Temporal lobe (tissue), 2 donors: ENCODE measurements around the gene BECN2.

DNA sequence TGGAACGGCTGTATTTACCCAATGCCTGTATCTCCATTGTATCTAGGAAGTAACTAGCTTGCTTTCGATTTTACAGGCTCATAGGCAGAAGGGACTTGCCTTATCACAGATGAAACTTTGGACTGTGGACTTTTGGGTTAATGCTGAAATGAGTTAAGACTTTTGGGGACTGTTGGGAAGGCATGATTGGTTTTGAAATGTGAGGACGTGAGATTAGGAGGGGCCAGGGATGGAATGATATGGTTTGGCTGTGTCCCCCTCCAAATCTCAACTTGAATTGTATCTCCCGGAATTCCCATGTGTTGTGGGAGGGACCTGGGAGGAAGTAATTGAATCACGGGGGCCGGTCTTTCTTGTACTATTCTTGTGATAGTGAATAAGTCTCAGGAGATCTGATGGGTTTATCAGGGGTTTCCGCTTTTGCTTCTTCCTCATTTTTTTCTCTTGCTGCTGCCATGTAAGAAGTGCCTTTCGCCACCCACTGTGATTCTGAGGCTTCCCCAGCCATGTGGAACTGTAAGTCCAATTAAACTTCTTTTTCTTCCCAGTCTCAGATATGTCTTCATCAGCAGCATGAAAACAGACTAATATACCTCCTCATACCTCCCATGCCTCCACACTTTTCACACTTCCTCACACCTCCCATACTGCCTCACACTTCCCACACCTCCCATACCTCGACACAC, 21.0 kb downstream of the GPR137B start:
- RAMPAGE, long total RNA: no peak

DNA sequence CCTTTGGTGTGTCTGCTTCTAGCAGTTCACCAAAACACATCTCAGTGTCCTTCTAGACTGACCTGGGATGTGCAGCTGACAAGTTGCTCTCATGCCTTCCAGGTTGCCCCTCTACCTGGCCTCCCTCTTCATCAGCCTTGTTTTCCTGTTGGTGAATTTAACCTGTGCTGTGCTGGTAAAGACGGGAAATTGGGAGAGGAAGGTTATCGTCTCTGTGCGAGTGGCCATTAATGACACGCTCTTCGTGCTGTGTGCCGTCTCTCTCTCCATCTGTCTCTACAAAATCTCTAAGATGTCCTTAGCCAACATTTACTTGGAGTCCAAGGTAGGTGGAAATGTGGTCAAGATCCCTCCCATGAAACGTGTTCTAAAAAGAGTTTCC, 36.0 kb downstream of the GPR137B start:
- RAMPAGE, long total RNA: no peak

- RAMPAGE, long total RNA: no peak
Observed at GRCh38 chr1:236502919-236503671, 20.7 kb upstream of the LGALS8 start.

DNA sequence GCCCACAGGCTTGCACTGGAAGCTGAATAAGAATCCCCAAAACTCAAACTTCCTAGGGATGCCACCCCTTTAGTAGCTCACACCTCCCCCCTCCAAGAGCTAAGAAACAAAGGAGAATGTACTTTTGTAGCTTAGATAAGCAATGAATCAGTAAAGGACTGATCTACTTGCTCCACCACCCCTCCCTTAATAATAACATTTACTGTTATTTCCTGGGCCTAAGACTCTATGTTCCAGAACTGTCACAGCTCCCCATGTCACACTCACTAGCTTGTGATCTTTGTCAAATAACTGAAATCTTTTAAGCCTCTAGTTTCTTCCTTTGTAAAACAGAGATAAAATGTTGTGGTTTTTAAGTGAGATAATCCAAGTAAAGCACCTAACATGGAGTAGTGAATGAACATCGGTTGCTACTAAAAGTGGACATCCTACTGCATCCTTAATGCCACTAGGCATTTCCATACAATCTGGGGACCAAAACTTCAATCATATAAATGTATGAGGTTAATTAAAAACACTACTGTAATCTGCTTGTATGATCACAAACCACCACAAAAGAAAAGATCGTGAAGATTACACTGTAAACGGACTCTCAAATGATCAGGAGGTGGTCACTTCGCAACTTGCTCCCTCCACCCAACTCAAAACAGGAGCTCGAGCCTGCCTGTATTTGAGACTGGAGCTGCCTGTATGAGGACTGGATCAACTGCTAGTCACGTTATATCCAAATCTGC, 27.6 kb downstream of the LGALS8 start:
- RAMPAGE, long total RNA: no peak

- RAMPAGE, long total RNA: no peak
Observed at GRCh38 chr1:236998524-236998855, 5.8 kb downstream of the MT1HL1 start.

GRCh38 chr1:237075137-237075549, 33.2 kb downstream of the RYR2 start:
- RAMPAGE, long total RNA: no peak

DNA sequence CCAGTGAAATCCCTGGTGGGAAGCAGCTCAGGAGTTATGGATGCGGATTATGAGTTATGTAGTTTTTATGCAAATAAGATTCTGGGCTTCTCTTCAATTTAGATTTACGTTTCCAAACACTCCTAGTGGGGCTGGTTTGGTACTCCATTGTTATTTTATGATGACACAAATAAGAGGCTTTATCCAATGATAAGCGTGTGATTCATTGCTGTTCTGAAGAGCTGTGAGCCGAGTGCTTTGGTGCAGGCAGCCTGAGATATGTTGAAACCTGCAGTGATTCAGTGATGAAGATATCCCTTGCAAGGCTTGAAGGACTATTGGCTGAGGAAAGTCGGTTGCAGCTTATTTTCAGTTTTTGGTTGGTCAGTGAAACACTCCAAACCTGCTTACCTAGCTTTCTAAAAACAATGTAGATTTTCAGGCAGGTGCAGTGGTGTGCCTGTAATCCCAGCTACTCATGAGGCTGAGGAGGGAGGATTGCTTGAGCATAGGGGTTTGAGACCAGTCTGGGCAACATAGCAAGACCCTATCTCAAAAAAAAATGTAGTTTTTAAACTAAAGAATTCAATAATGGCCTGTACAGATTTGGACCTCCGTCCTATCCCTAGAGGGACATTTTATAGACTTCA, 112.2 kb downstream of the RYR2 start:
- RAMPAGE, long total RNA: no peak

GRCh38 chr1:237470749-237471505, 419.8 kb downstream of the ZP4 start:
- RAMPAGE, long total RNA: no peak

DNA sequence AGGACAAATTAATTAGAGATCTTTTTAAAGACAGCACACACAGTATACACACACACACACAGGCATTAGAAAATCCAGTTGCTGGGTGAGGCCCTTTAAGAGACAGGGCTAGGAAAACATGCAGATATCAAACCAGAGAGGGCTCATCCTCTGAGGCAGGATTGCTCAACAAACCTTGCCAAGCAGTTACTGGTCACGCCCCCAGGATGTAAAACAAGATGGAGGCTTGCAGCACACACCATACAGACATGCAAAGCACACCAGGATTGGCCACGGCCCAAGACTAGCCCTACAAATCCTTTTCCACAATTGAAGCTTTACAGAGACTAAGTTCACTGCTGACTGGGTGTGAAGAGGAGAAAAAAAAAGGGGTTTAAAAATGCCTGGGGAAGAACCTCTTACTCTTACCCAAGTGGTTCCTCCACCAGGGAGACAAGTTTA, 594.3 kb upstream of the ZP4 start:
- RAMPAGE, long total RNA: no peak

GRCh38 chr1:238485476-238486151, 594.9 kb upstream of the ZP4 start:
- RAMPAGE, long total RNA: no peak

- RAMPAGE, long total RNA: no peak
Observed at GRCh38 chr1:239212919-239213439, 173.4 kb upstream of the CHRM3 start.

GRCh38 chr1:239447200-239447541, 60.8 kb downstream of the CHRM3 start:
- RAMPAGE, long total RNA: no peak

- RAMPAGE, long total RNA: no peak
Observed at GRCh38 chr1:240596940-240597138, 15.1 kb downstream of the GREM2 start.

DNA sequence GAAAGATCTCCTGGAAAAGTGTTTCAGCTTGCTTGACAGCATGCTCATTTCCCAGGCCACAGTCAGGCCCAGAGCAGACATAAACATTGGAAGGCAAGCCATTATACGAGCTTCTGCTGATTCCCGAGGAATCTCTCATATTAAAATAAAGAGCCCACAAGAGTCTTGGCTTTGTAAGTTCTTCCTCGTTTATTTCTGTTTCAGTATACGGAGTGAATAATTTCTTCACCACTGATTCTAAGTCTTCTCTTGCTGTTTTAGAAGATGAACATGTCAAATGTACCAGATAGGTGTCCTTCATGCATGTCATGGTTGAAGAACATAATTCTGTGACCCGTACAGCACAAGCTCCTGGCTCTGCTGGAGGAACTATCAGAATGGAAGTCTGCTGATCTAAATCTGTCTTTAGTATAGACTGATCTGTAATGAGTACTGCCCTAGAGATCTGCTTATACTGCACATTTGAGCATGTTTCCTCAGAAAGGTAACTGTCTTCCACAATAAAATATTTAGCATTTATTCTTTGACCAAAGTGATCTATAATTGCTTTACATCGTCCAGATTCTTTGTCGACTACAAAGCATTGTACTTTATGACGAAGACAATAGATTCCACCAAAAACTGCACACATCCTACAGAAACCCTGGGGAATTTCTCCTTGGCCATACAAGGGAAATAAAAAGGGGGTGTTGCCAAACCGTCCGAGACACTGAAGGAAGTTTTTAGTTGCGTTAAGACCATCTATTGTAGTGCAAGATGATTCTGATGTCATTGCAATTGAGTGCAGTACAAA, 6.0 kb downstream of the CHML start:
- RAMPAGE, long total RNA: no peak

DNA sequence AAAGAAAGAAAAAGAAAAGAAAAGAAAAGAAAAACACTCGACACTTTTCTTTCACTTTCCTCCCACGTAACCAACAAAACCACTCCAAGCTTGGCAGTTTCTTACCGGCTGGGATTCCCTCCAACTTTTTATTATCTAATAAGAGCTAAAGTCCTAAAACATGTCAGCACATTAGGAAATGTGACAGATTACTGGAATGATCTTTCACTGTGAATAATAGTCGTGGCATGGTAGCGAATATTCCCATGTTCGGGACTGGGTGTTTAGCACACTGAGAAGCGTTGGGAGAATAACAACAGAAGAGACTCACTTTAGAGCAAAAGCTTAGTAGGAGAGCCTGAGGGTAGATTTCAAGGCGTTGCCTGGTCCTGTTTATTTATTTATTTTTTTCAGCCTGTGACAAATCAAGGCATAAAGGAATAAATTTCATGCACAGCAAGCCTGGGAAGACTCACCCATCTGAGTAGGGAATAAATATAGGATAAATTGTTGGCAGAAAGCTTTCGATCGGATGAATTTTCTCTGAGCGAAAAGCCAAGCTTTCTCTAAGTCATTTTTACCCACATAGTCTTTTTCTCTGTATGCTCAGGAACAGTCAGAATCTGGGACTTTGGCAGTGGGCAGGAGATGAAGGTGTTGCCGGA, 97.0 kb downstream of the WDR64 start:
- RAMPAGE, long total RNA: no peak

GRCh38 chr1:241957725-241958018, at the start of gene BECN2:
TSS of gene BECN2 (plus strand) at chr1:241957767.
- RAMPAGE, long total RNA: no peak

DNA sequence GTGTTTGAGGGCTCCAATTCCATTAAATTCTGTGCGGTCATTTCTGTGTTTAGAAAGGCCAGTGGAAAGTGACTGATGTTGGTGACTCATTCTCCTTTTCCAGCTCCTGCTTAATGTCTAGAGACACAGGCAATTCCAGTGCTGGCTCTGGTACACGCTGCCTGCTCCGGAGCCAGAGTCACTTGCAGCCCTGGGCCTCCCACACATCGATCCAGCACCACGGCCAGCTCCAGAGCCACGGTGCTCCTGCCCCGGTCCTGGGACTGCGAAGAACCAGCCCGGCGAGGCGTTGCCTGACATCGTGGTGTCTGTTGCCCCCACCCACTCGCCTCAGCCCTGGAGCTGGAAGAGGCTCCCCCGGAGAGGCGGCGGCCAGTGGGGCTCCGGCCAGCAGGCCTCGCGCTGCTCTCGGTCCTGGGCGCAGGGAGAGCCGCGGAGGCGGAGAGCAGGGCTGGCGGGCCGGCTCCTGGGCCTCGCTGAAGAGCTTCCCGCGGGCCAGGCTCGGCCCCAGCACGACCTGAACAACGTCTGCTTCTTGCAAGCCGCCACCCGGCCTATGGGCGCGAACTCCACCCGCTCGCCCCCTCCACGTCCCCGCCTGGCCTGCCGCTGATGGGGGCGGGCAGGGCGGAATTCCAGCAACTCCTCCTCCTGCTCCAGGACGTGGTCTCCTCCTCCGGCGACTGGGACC, 364.8 kb downstream of the CEP170 start:
- RAMPAGE, long total RNA: no peak

GRCh38 chr1:243294167-243295213, 38.6 kb downstream of the SDCCAG8 start:
- RAMPAGE, long total RNA: no peak

DNA sequence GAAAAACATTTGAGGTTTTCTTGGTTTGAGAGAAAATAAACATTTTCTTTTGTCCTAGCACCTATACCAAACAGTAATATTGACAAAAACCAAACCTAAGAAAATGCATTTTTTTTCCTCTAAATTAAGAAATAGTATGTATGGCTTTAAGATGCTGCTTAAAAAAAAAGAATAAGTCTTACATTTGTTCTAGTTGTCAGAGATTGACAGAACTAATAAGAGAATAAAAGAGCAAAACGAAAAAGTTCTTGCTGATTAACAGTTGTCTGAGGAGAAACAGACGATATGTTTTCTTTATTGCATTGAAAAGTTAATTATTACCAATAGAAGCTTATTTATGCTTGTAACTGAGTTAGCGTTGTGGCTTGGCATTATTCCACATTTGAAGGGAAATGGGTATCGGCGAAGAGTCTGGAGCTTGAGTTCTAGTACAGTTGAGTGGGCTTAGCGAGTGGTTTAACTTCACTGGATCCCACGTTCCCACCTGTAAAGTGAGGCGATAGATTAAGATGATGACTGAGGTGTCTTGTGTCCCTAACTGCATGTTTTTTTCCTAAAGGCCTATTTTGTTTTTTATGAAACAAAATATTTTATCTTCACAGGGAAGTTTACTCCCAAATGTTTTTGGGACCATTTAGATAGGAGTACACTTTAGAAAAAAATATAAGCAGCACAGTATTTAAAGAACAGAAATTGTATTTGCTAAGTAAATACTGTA, 109.0 kb downstream of the SDCCAG8 start:
- RAMPAGE, long total RNA: no peak

DNA sequence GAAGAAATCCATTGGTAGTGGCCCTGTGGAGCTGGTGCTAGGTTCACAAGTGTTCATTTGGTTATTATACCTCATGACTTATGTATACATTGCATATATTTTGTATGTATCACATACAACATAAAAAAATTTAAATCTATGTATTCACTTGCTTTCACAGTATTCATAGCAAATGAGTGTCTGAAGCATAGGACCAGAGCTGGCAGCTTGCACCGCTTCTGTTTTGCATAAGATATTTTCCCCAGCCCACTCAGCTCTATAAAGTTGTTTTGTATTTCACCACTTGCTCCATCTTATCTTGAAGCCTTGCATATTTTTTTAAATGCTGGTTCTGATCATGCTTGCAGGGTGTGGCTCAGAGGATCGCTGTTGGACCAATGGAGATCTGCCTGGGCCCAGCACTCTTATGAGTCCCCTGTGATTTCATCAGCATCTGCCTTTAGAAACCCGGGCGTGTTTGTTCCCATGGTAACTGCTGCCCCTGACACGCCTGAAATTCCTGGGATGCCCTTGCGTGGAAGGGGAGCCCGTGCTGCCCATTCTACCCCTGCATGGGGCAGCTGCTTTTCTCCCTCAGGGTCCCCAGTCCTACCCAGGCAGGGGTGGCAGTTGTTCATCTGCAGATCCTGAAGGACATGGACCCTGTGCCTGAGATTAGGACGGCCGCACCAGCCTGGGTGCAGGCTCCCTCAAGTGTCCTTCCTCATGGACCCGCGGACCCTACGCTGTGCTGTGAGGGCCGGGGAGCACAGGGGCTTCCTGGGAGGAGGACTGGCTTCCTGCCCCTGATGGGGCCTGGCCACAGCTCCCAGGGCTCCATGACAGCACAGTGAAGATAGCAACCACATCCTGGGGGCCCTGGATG, 226.3 kb downstream of the SDCCAG8 start:
- RAMPAGE, long total RNA: no peak